ENCODE measurements around a stretch of chr6.

DNA sequence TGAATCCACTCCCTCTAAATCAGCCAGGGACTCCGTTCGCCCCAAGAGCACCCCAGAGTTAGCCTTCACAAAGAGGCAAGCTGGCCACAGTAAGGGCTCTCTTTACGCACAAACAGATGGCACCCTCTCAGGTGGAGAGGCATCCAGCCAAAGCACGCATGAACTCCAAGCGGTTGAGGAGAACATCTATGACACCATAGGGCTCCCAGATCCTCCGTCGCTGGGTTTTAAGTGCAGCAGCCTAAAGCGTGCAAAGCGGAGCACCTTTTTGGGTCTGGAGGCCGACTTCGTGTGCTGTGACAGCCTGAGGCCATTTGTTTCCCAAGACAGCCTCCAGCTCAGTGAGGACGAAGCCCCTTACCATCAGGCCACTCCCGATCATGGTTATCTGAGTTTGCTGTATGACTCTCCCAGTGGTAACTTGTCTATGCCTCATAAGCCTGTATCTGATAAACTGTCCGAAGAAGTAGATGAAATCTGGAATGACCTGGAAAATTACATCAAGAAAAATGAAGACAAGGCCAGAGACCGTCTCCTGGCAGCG is 34.3 kb upstream of the MTHFD1L start:
- PRO-cap: no peak

- PRO-cap: no peak
Observed at GRCh38 chr6:150992535-150993097, 127.1 kb downstream of the MTHFD1L start.

DNA sequence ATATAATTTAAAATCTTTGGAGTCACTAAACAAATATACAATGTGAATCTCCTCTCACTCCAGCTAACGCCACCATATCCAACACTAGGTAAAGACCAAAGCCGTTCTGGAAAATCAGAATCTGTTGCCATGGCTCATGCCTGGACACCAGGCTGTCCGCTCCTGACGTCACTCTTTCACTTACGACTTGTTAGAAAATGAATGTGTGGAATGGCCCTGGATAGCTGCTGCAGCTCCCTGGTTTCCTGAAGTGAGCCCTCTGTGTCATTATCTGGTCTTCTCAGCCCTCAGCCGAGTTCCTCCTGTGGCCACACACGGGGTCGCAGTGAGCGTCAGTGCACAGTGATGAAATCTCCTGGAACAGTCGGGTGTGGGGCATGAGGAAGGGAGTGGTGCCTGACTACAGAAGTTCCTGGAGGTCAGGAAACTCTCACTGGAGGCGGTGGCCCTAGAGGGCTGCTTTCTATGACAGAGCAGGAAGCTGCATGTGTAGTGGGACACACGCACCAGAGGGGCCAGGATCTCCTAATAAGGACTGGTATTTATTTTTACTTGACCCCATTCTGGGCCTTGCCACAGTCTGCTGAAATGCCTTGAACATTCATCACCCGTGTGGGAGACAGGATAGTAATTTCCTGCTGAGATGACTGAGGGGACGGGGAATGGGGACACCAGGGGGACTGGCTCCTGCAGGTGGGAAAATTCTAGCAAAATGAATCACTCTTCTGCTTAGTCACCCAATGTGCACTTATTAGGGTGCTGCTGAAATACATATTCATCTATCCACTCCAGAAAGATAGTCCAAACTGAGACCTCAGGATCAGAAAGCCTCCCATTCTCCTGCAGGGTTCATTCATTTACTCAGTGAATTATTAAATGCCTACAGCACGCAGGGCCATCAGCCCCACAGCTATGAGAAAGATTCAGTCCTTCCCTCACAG is 175.5 kb downstream of the MTHFD1L start:
- PRO-cap: no peak

DNA sequence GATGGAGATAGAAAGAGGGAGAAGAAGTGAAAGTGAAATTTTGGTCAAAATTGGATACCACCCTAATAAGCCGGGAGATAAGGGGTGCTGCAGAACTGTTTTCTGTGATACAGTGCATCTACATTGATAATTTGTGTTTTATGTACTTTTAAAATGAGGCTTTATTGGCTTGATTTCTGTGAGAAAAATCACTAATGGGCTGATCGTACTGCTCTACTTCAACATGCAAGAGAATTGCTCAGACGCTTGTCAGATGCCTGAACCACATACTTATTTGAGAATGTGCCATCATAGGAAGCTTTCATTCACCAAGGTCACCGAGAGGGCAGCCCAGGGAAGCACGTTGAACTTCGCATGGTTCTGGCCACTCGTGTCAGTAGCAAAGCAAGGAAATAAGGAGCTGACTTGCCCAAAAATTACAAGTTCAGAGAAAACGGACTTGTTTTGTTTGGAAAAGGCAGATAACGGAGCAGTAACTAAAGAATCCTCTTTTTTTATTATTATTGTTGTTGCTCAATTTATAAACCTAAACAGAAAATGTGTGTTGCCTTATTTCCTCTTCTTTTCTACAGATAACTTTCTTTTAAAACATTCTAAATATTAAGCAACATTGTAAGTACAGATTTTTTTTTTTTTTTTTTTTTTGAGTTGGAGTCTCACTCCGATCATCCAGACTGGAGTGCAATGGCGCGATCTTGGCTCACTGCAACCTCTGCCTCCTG is 168.4 kb upstream of the AKAP12 start:
- PRO-cap: no peak

DNA sequence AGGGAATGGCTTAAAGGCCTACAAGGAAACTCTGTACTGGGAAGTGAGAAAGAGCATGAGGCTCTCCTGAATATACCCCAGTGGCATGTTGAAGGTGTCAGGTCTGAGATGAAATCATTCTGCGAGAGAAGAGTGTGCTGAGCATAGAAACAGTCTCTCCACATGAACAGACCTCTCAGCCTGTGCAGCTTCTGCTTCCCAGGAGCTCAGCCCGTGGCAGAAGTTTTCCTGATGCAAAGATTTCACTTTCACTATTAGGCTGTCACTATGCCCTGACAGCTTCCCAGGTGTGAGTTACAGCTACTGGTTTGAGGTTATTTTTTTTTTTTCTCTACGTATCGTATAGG is 121.4 kb upstream of the AKAP12 start:
- PRO-cap: no peak

DNA sequence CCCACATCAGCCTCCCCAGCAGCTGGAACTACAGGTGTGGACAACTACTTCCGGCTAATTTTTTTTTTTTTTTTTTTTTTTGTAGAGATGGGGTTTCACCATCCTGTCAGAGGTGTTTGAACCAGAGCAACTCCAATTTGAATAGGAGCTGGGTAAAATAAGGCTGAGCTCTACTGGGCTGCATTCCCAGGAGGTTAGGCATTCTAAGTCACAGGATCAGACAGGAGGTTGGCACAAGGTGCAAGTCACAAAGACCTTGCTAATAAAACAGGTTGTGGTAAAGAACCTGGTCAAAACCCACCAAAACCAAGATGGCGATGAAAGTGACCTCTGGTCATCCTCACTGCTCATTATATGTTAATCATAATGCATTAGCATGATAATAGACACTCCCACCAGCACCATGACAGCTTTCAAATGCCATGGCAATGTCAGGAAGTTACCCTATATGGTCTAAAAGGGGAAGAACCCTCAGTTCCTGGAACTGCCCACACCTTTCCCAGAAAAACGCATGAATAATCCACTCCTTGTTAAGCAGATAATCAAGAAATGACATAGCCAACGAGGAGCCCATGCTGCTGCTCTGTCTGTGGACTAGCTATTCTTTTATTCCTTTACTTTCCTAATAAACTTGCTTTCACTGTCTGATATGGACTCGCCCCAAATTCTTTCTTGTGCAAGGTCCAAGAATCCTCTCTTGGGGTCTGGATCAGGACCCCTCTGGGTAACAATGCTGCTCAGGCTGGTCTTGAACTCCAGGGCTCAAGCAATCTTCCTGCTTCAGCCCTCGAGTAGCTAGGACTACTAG is 10.6 kb upstream of the AKAP12 start:
- PRO-cap: no peak

- PRO-cap: no peak
Observed at GRCh38 chr6:151326531-151326839, 64.9 kb downstream of the ZBTB2 start.

DNA sequence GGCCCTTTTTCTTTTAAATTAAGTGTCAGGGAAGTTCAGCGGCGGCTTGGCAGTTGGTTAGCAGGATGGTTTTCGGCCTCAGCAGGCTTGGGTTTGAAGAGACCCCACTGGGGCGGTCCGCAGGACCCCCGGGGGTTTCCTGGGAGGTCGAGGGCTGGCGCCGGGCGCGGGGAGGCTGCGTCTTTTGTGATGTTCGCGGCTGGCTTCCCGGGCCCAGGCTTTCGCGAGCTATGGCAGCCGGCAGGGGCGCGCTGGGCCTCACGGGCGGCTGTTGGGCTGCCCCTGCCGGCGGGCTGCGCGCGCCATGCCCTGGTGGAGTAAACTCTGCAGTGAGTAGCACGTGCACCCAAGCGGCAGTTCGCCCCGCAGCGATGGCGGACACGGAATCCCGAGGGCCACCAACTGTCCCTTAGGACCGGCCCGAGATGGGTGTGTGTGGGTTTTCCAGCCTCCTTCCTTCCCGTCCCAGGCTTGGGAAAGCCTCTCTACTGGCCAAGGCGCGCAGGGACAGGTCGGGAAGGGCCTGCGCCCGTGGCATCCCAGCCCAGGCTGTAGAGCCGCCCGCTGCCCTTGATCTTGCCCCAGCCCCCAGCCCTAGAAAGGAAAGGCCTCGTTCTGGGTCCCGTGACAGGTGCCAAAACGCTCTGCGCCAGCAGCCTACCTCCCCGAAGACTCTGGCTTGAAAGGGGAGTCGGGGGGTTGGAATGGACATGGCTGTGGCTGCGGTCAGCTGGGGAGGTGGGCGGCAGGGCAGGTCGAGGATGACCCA is 49.8 kb downstream of the ZBTB2 start:
- PRO-cap: no peak

DNA sequence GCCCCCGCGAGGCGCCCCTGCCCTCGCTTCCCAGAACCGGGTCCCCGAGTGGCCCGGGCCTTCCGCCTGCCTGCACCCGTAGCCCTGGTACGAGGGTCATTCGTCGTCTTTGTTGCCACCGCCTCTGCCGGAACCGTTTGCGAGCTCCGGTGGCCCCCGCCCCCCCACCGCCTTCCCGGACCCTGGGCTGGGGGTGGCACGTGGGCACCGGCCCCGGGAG is 270 bp downstream of the ZBTB2 start:
- PRO-cap: no peak

DNA sequence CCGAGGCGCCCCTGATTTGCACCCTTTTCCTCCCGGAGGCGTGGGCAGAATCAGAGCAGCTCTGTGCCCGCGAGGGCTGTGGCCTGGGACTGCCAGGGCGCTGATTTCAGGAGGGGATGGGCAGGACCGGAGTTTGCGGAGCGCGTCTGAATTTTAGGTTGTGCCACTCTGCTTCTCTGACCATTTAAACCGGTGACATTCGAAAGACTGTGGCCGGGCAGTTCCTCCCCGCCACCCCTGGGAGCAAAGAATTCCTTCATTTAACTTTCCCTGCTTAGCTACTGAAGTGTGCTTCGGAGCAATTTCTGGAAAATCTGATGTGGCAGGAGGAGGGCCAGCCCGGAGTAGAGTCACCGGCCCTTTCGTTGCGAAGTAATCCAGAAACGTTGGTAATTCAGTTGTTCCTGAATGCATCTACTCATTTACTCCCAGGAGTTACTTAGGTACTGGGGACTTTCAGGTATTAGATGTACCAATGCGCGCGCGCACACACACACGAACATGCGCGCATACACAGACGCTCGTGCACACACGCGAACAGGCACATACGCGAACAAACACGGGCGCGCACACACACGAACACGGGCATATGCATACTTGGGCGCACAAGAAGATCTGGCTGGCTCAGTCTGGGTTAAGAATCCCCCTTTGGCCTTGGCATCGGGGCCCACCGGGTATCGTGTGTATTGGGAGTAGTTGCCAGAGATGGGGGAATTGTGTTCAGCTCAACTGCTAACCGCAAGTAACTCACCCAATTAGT is 611 bp downstream of the CCDC170 start:
- PRO-cap: bidirectional peak, plus-strand start at position 544 of the sequence, minus-strand start at position 428 of the sequence

DNA sequence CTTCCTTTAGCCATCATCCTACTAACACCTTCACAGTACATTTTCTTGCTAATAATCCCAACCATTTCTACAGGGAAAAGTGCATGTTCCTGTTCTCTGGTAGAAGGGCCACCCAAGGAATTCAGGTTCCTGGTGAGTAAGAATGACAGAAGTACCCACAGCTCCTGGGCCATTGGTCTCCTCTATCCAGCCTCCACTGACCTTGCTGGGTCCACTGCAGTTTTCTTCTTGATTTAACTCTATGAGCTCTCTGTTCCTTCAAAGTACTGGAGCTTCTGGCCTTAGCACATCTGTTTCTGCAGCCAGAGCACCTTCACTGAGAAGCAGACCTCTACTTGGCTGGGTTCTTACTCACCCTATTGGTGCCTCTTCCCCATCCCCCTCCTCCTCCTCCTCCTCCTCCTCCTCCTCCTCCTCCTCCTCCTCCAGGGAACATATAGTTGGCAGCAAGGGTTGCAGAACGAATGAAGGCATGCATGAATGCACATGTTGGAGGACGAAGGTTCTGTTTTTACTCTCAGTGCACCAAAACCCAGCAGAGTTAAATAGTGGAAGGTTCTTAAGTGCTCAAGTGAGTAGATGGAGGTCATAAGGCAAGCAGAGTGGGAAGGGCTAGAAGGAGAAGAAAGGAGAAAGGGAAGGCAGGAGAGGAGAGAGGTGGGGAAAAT is 141.0 kb upstream of the ESR1 start:
- PRO-cap: bidirectional peak, plus-strand start at position 465 of the sequence, minus-strand start at position 318 of the sequence

- PRO-cap: no peak
Observed at GRCh38 chr6:151716353-151716888, 91.1 kb upstream of the ESR1 start.

DNA sequence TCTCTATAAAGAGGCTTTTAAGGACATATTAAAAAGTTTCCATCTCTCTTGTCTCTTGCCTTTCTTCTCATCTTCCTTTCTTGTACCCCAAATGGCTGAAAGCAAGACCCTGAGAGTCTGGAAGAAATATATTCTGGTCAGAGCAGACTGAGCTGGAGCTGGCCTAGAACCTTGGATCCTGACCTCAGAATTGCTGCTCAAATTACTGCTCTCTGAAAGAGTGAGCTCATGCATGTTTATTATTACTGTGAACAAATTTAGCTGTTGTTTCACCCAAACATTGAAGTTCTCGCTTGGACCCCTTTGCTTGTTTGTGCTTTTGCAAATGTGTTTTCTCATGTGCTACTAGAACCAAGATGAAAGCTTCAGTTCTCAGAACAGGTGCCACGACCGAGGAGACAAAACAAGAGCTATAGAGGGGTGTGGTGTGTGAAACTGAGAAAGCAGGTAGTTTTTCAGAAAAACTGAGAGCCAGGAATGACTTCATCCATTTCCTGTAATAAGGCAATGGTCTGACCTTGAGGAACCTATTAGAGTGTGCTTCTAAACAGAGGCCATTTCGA is 50.0 kb upstream of the ESR1 start:
- PRO-cap: no peak

- PRO-cap: unidirectional peak, plus-strand start at chr6:151763315; unidirectional peak, plus-strand start at chr6:151763603; bidirectional peak, plus-strand start at chr6:151764203, minus-strand start at chr6:151764052
Observed at GRCh38 chr6:151763260-151764389, 43.9 kb upstream of the ESR1 start.

- PRO-cap: no peak
Observed at GRCh38 chr6:151900880-151901681, 93.6 kb downstream of the ESR1 start.

- PRO-cap: unidirectional peak, plus-strand start at chr6:151909825
Observed at GRCh38 chr6:151909610-151910140, 102.2 kb downstream of the ESR1 start.

DNA sequence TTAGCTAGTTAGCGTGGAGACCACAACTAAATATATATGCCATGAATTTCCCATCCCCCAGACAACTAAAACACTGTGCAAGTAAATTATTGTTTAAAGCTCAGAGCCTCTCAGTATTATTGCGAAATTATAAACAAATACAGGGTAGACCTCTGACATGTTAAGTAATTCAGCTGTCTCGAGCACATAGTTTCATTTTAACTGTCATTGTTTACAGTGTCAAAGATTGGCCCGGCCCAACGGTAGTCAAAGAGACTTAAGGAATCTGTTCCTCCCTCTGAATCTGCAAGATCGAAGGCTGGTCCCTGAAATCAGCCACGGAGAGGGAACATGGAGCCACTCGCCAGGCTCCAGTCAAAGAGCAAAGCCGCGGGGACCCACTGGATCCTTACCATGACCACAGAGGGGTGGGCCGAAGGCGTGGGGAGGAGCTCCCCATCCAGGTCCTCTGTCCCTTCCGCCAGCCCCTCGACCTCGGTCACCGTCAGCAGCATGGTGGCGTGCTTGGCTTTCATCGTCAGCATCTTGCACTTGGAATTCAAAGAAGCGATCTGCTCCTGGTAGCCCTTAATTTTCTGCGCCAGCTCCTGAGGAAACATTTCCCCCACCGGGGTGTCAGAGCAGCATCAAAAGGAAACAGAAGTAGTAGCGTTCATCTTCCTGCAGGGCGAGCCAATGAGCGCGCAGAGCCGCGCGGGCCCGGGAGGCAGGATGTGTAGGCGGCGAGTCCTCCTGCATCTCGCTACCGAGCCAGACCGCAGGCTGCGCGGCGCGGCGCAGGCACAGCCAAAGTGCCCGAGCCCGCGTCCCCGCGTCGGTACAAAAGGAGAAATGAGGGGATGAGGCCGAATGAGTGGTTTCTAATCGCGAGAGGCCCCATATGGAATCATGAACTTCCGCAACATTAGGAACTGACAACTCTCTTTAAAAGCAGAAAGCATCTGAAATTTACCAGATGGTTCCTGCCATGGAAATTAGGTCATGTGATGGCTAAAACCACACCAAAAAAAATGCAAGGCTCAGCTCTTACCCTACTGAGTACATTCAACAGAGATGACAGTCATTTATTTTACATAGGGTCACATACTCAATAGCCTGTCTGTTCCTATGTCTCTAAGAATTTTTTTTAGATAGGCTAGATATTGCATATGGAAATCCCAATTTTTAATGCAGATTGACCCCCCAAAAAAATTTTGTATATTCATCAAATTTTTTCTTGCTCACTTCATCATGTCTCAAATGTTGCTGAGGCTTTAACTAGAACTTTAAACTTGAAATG is 335.2 kb downstream of the SYNE1 start:
- PRO-cap: bidirectional peak, plus-strand start at position 308 of the sequence, minus-strand start at position 194 of the sequence; bidirectional peak, plus-strand start at position 725 of the sequence, minus-strand start at position 617 of the sequence; unidirectional peak, minus-strand start at position 816 of the sequence

- PRO-cap: no peak
Observed at GRCh38 chr6:152368543-152369301, 268.4 kb downstream of the SYNE1 start.

DNA sequence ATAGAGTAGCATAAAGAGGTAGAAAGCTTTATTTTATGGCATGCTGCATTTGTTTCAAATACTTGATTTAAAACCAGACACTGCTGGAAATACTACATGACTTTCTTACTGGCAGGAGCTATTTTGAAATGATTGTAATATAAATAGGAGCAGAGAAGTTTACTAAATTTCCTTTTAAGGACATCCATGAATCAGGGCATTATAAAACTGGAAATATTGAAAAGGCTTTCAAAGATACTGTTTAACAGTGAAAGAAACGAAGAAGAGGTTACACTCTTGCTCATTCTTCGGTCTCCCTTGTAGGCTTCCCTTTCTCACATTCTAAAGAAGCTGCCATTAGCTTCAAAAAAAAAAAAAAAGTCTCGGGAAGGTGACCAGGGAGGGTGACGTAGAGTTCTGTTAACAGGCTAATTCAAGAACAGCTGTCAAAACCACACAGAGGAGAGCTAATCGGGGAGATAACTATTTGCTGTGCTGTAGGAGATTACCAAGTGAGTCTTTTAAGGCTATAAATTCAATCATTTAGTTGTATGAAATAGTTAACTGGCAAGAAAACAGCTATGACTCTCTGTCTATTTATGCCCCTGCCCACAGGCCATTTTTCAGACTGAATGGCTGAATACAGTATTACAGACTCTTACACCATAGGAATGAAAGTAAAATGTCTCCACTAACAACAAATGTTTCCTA is 256.9 kb downstream of the SYNE1 start:
- PRO-cap: bidirectional peak, plus-strand start at position 438 of the sequence, minus-strand start at position 323 of the sequence

GRCh38 chr6:152701772-152702399 is 4.2 kb downstream of the MYCT1 start:
- PRO-cap: no peak